Jurkat, Clone E6-1 (cell line): ENCODE results near the genes TSPYL4, TSPYL1, RFX6, GOPC, PLN, CEP85L and ASF1A.

DNA sequence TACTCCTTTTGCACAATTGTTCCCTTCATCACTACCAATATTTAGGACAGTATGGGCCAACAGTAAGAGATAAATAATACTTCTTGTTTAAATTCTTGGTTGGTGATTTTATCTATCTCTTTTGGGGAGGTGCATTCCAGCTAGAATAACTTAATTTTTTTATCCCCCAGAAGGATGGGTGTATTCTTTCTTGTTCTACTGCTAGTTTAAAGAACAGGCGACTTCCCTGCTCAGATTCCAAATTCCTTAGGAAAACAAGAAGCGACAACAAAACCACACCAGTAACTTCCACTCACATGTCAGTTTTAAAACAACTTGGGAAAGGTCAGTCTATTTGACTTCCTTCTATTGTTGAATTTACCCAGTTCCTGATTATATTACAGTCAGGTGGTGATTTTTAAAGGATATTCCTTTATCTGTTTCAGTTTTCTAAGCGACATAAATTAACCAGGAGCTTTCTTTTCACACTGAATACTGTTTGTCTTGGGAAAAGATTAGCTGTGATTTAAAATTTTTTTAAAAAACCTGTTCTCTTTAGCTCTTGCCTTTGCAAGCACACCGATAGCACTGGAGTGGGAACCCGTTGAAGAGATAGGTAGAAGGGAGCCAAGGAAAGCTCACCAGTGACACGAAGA is 22.0 kb downstream of the MARCKS start:
- RRBS, result no CpG with 5 or more reads among the region's 6 CpGs

DNA sequence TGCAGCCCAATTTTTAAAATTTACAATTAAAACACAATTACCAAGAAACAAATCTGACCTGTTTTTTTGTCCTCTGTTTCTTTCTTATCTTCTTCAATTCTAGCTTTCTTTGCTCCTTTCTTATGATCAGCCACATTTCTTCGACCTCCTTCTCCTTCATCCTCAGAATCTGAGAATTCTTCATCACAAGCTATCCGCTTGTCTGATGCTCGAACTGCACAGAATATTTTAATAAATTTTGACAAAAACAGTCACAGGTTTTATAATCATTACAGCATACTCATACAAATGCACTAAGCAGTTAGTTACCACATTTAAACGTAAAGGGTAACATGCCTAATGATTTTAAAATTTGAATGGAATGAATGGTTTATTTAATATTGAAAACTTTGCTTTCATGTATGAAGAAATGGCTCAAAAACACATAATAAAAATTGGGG is 27.6 kb downstream of the HDAC2 start:
- RRBS, result no CpG with 5 or more reads among the region's 4 CpGs

GRCh38 chr6:113969609-113970747 is 970 bp downstream of the HDAC2 start:
- RRBS, result 2% methylated on average over 3 of the region's 64 CpGs

DNA sequence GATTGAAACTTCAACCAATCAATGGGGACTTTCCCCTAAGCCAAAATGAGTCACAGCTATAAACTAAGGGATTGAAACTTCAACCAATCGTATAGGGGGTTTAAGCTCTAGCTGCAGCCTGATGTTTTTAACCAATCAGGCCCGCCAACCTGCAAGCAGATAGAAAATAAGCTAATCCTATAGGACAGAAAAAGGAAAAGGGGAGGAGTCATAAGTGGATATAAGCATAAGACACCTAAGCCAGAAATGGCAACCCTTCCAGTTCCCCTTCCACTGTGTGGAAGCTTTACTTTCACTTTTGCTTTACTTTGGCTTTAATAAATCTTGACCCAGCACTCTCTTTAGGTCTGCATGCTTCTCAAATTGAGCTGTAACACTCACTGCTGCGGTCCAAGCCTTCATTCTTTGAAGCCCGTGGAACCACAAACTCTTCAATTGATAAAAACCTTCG is 655.1 kb upstream of the HS3ST5 start:
- RRBS, result no CpG with 5 or more reads among the region's 5 CpGs

- RRBS, result no CpG with 5 or more reads among the region's 2 CpGs
Measured at GRCh38 chr6:116101780-116102180, 1.1 kb downstream of the NT5DC1 start.

GRCh38 chr6:116253295-116254347 is at the start of gene TSPYL4:
Gene TSPYL4 (minus strand): TSS chr6:116254075.
- RRBS, result 6% methylated on average over 2 of the region's 62 CpGs

DNA sequence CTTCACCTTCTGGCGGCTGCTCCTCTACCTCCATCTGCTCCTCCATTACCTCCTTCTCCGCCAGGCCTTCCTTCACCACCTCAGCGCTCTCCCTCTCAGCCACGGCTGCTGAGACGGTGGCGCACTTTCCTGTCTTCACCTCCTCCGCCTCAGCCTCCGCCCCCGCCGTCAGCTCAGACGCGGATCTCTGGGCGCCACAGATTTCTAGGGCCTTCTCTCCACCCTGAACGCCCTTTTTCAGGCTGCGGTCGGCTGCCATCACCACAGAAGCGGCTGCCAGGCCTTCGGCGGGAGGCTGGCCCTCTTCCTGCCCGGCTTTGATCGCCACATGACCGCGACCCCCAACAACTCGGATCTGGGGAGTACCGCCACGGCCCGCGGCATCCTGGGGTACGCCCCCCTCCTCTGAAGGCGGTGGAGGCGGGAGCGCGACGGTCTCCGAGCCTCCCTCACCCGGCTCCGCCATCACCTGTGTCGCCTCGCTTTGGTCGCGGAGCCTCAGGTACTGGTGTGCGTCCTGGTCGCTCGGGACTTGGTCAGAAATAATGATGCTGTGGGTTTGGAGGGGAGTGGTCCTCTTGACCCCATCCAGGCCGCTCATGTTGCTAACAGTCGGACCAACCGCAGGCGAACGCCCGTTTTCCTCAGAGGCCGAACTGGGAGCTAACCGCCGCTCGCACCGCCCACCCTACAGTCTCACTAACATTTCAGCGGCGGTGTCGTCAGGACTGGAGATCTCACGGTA is at the start of gene TSPYL1:
Gene TSPYL1, minus strand, starts transcription at position 701 of the 745 bp plus-strand sequence.
- RRBS, result no CpG with 5 or more reads among the region's 59 CpGs

DNA sequence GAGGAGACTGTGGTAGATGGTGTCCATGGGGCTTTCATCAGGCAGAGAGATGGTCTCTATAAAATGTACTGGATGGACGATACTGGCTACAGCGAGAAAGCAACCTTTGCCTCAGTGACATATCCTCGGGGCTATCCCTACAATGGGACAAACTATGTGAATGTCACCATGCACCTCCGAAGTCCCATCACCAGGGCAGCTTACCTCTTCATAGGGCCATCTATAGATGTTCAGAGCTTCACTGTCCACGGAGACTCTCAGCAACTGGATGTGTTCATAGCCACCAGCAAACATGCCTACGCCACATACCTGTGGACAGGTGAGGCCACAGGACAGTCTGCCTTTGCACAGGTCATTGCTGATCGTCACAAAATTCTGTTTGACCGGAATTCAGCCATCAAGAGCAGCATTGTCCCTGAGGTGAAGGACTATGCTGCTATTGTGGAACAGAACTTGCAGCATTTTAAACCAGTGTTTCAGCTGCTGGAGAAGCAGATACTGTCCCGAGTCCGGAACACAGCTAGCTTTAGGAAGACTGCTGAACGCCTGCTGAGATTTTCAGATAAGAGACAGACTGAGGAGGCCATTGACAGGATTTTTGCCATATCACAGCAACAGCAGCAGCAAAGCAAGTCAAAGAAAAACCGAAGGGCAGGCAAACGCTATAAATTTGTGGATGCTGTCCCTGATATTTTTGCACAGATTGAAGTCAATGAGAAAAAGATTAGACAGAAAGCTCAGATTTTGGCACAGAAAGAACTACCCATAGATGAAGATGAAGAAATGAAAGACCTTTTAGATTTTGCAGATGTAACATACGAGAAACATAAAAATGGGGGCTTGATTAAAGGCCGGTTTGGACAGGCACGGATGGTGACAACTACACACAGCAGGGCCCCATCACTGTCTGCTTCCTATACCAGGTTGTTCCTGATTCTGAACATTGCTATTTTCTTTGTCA is 24.6 kb upstream of the CALHM6 start:
- RRBS, result no CpG with 5 or more reads among the region's 16 CpGs

GRCh38 chr6:116682267-116683011 is 1.4 kb downstream of the KPNA5 start:
- RRBS, result 92% methylated on average over 3 of the region's 12 CpGs

- RRBS, result 90% methylated on average over 21 of the region's 49 CpGs
Measured at GRCh38 chr6:116876812-116877433, at the start of gene RFX6. Gene RFX6 (plus strand): TSS chr6:116877242.

GRCh38 chr6:117534917-117535154 is 52.4 kb downstream of the DCBLD1 start:
- RRBS, result no CpG with 5 or more reads among the region's 1 CpG

DNA sequence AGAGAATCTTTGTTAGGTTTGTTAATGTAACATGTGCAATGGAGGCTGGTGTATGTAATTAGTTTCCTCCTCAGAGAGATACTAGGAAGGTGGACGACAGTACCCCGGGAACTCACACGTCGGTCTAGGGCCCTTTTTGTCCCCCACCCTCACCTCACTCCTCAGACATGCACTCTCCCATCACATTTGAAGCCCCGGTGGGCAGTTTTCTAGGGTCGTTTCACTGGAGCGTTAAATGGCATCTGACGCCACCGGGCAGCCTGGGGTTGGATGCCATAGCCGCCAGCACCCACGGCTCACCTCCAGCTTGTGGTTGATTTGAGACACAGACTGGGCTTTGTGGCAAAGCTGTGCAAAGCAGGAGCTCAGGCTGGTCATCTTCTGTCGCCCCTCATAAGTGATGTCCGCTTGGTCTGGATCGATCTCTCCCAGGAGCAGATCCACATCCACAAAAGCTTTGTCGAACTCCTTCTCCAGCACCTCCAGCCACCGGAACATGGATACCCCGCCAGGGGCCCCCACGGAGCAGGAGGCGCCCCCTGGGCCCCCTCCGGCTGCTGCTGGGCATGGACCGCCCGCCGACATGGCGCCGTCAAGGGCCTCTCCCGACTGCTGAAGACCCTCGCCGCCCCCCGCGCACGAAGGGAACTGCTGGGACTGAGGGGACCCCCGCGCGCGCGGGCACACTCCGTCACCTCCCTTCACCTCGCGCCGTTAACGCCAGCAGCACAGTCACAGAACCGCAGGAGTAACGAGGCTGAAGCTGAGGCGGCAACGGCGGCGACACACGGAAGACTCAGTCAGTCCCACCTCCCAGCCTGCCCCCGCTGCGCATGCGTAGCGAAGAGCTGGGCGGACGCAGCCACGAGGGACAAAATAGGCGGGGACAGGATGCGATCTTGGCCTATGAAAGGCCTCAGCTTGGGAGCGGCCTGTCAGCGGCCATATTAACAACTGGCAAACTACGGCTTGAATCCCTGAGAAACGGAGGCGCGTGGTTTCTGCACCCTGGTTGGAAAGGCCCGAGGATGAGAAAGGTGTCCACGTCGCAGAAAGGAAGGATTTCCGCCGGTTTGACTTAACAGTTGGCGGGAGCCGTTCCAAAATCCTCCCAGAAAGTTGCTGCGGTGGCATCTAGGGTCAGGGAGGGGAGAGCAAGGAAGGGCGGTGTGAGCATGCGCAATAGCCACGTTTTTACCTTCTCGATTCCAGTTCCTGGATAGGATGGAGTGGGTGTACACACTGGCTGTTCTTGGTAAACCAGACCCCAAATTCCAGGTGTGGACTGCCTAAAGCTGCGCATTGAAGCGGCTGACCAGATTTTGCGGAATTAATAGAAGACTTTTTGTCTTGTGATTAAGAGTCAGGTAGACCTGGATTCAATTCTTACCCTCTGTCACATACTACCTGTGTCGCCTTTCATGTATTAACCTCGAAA is at the start of gene GOPC:
Gene GOPC, minus strand, starts transcription at position 808 of the 1,438 bp plus-strand sequence.
- RRBS, result 3% methylated on average over 11 of the region's 80 CpGs

GRCh38 chr6:117603202-117603642 is 911 bp upstream of the GOPC start:
- RRBS, result no CpG with 5 or more reads among the region's 5 CpGs

GRCh38 chr6:117615795-117616455 is 13.6 kb upstream of the GOPC start:
- RRBS, result no CpG with 5 or more reads among the region's 14 CpGs

GRCh38 chr6:118372132-118373085 is 175.7 kb upstream of the PLN start:
- RRBS, result no CpG with 5 or more reads among the region's 3 CpGs

DNA sequence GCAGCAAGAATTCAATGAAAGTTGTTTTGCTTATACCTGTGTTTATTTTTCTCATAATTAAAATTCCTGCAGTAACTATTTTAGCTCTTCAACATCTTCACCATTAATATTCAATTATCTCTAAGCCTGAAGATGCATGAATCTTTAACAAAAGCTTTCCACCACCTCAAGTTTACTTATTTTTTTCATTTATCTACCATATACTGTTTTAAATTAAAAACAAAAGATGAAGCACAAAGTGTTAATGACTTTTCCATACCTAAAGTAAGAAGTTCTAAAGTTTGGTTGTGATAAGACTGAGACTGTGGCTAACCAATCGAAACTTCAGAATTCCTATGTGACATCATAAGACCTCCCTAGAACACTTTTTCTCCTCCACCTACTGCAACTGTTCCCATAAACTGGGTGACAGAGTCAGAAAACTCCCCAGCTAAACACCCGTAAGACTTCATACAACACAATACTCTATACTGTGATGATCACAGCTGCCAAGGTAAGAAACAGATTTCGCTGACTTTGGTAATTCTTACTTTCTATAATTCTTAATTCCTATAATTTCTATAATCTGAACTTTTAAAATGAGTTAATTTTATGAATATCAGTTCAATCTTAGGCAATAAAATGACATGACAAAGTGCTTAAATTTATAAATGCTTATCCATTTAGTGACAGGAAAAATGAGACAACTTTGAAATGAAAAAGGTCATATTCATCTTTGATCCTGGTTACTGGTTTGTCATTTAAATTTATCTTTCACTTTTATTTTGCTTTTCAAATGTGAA is at the start of gene PLN:
Gene PLN, plus strand, starts transcription at position 397 of the 782 bp plus-strand sequence.
- RRBS, result no CpG with 5 or more reads among the region's 3 CpGs

DNA sequence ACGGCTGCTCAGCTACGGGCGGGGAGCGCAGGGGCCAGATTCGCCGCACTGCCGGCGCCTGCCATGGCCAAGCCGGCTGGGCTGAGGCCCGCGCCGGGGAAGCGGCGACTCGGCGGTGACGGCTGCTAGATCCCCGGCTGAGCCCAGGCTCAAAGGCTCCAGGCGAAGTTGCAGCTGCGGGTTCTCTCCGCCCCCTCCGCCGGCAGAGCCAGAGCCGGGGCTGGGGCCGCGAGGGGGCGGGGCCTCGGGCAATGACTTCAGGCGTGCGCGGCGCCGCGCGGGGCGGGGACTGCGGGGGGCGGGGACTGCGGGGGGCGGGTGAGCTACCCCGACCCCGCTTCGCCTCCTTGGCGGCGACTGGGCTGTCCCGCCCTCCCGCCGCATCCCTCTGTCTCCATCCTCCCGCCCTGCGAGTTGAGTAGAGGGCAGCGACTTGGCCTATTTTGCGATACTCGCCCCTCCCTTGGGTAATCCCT is at the start of gene CEP85L:
Gene CEP85L, minus strand, starts transcription at position 187 of the 476 bp plus-strand sequence.
- RRBS, result 3% methylated on average over 12 of the region's 53 CpGs

GRCh38 chr6:118821521-118822032 is 72.4 kb upstream of the ASF1A start:
- RRBS, result no CpG with 5 or more reads among the region's 4 CpGs

DNA sequence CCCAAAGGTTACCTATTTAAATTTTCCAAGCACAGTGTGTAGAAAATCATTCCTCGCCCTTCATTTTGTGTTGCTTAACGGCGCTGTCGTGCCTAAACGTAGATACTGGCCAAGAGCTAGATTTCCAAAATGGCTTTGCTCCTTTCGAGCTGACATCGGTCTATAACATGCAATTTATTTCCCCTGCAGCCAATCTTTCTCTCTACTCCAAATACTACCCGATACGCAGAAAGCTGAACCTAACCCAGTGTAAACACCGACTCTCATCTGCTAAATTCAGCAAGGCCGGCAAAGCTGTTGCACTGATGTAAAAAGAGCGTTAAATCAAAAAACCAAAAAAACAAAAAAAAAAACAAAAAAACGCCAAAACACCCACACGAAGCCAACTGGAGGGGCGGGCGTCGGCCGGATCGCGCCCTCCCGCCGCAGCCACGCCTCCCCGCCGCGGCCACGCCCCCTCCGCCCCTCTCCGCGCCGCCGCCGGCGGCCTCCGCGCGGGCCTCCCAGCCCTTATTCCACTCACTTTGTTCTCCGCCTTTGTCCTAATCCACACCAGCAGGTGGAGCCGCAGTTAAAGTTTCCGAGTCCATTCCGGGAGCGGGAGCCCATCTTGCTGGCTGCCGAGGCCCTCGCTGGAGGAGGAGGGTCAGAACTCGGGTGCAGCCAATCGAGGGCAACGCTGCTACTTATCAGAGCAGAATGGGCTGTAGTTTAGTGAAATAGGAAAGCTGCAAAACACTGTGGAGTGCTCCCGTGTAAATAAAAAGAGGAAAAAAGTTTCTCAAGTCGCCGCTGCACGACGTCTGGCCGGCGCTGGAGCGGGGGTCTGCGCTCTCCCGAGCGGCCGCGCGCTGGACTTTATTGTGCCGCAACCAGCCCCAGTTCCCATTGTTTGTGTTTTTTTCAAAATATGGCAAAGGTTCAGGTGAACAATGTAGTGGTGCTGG is at the start of gene ASF1A:
Gene ASF1A, plus strand, starts transcription at position 649 of the 947 bp plus-strand sequence.
- RRBS, result 2% methylated on average over 14 of the region's 62 CpGs

DNA sequence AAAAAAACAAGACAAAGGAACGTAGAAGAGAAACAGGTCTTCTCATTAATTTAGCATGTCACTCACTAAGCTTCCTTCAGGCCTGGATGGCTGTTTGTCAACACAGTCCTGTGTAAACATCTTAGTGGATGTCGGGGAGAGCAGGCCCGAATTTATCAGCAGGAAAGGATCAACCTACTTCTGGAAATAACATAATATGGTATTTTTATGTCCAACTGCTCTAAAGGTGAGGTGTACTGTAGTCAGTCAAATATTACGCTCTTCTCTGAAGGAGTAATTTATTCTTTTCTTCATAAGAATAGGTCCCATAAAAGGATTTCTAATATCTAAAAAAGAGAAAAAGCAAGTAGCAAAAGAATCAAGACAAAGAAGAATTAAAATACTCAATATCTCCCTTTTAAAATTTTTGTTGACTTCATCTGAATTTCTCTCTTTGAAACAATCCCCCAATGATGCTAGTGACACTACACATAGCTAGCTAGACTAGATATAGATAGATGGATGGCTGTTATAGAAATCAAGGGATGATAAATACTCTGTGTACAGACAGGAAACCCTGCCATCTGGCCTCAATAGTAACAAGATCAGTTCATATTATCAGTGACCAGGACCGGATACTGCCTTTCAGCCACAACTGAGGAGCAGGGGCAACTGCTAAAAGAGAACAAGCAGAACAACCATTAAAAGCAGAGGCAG is 118.0 kb upstream of the FAM184A start:
- RRBS, result no CpG with 5 or more reads among the region's 5 CpGs